Peripheral blood mononuclear cell (primary cell): ENCODE measurements around a stretch of chr16.

- PRO-cap, 8 experiments = no peak in any of the 8 experiments
These were observed 32.8 kb downstream of the NQO1 start for GRCh38 chr16:69693119-69694335.

DNA sequence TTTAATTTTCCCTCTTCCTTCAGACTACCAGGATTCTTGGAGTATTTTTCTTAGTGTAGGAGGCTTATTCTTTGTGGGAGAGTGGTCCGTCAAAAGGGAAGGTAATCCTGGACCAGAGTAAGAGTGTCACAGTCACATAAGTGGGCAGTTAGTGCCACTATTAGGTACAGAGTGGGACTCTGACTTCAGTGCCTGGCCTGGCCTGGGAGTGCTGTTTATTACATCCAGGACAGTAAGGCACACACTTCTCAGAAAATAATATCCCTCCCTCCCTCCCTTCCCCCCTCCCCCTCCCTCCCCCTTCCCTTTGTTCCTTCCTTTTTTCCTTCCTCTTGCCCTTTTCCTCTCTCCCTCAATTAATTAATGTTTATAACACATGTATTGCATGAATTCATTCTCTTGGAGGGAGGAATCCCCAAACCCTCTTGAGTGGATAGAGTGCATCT lies 62.1 kb downstream of the WWP2 start:
- PRO-cap, 8 experiments = no peak in any of the 8 experiments

DNA sequence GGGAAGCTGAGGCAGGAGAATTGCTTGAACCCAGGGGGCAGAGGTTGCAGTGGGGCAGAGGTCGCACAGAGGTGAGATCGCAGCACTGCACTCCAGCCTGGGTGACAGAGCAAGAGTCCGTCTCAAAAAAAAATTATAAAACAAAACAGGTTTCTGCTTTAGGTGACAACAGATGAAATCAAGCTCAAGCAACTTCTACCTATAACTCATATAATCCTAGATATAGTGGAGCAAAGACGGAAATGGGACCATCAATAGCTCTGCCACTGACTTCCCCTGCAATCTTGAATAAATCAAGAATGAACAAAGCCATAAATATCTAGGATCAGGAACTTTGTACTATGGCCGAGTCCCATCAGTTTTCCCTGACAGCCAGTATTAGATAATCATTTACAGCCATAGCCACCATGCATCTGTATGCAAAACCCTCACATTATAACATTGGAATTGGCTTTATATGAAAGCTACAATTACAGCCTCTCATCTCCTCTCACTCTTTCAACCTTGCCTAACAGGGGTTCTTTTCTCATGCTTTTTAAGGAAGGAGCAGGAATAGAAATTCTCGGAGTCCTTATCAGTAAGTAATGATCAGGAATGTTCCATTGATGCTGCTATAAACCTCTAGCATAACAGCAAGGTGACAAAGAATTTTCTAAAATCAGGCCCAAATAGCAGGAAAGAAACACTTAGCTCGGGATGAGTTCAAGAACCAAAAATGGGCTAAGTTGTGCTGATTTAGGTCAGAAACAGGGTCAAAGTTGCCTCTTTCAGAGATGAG lies 53.3 kb upstream of the PDPR start:
- PRO-cap, 8 experiments = no peak in any of the 8 experiments

DNA sequence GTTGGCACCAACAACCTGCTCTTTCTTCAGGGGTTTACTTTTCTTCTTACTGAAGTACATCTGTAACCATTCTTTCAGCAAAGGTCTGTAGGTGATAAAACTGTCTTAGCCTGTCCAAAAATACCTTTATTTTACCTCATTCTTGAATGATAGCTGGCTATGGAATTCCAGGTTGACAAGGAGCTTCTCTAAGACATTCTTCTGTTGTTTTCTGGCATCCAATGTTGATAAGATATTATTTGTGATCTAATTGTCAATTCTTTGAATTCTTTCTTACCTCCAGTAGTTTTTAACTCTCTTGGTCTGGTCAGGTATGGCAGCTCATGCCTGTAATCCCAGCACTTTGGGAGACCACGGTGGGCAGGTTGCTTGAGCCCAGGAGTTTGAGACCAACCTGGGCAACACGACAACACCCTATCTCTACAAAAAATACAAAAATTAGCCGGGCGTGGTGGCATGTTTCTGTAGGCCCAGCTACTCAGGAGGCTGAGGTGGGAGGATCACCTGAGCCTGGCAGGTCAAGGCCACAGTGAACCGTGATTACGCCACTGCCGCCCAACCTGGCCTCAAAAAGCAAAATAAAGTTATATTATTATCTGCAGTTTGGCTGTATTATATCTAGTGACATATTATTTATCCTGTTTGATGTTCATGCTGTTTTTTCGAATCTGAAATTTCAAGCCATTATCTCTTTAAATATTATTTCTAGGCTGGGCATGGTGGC lies 26.7 kb downstream of the ST3GAL2 start:
- PRO-cap, 8 experiments = no peak in any of the 8 experiments

GRCh38 chr16:70564916-70565620 lies 41.5 kb downstream of the SF3B3 start:
- PRO-cap, 8 experiments = no peak in any of the 8 experiments

DNA sequence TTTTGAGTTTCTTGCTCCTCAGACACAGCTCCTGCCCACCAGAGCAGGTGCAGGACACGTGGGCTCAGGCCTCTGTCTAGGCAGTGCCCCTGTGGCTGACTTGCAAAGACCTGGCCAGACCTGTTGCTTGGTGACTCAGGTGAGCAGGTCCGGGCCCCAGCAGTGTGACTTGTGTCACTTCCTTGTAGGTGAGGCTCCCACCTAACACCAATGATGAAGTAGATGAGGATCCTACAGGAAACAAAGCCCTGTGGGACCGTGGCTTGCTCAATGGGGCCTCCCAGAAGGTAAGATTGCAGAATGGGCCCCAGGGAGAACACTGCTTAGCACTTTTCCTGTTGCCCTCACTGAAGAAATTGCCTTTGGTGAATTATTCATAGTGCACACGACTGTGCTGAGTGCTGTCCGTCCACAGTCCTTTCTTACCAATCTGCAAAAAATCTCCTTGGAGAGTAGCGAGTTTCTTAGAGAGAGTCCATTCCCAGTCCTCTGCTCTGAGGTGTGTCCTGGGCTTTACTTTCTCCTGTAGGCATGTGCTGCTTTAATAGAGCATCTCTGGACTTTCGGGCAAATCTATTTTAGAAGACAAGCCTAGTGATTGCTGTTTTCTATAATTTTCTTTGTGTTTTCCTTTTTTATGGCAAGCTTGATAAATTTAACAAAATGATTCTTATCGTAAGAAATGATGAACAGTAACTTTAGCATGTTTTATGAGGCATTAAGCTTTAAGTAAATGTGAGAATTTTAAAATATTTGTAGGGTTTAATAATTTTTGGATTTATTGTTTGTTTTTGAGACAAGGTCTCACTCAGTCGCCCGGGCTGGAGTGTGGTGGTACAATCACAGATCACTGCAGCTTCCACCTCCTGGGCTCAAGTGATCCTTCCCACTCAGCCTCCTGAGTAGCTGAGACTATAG lies 45.5 kb downstream of the SF3B3 start:
- PRO-cap, 8 experiments = no peak in any of the 8 experiments

DNA sequence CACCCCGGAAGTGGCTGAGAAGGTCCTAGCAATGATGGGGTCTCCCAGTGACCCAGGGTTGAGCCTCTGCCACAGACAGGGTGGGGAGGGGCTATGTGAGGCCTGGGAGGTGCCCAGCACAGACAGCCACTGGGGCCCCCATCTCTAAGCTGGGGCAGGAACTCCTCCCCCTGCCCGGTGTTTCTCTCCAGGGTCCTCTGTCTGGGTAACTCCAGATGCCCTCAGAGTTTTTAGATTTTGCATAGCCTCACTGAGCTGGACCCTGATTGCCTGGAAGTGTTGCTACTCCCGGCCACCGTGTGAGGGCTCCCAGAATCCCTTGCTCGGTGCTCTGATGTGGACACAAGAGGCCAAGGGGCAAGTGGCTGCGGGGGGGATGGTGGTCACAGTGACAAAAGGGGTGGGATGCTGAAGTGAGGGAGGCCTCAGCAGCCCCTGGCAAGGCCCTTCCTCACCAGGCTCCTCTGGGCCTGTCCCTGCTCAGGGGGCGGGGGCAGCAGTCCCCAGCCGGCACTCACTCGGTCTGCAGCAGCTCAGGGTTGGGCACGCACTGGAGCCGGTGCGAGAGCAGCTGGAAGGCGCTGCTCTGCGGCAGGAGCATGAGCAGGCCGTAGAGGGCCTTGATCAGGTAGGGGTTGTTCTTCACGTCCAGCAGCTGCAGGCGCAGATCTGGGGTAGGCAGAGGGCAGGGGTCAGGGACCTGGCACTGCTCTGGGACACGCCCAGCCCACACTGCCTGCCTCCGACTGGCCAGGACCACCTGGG lies 6.6 kb upstream of the MTSS2 start:
- PRO-cap, 8 experiments = no peak in any of the 8 experiments

- PRO-cap, 8 experiments = no peak in any of the 8 experiments
These were observed 21.2 kb upstream of the MTSS2 start for GRCh38 chr16:70706712-70707726.

DNA sequence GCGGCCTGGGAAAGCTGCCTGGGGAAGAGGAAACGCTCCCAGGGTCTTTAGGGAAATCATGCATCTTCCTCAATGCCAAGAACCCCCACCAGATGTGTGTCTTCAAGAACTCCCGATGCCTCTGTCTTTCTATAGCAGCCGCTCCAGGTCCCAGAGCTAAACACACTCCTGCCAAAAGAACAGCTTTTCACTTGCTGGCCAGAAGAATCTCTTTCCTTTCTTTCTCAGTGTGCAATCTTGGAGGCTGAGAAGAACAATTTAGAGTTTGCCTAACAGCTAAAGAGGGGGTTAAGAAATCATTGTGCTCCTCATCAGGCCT lies 41.1 kb upstream of the MTSS2 start:
- PRO-cap, 8 experiments = no peak in any of the 8 experiments

- PRO-cap, 8 experiments = no peak in any of the 8 experiments
These were observed 55.4 kb upstream of the MTSS2 start for GRCh38 chr16:70741087-70741810.

DNA sequence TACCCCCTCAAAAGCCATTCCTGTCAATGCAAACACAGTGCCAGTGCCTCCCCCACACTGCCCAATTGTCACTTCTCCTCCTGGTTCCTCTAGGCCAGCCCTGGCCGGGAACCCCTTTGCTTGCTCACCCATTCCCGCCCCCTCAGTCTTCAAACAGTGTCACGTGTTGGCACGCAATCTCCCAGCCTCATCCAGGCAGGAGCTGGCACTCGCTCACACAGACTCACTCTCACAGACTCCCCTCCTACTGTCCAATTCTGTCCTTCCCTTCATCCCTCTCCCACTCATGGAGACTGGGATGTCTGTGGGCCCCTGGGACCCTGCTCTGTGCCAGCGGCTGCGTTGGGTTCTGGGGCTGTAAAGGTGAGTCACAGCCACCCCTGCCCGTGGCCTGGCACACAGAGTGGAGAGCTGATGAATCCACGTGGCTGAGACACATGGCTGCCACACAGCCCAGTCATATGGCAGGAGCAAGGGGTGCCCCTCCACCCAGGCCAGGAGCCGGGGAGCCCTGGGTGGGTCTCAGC lies 54.8 kb downstream of the VAC14 start:
- PRO-cap, 8 experiments = no peak in any of the 8 experiments

DNA sequence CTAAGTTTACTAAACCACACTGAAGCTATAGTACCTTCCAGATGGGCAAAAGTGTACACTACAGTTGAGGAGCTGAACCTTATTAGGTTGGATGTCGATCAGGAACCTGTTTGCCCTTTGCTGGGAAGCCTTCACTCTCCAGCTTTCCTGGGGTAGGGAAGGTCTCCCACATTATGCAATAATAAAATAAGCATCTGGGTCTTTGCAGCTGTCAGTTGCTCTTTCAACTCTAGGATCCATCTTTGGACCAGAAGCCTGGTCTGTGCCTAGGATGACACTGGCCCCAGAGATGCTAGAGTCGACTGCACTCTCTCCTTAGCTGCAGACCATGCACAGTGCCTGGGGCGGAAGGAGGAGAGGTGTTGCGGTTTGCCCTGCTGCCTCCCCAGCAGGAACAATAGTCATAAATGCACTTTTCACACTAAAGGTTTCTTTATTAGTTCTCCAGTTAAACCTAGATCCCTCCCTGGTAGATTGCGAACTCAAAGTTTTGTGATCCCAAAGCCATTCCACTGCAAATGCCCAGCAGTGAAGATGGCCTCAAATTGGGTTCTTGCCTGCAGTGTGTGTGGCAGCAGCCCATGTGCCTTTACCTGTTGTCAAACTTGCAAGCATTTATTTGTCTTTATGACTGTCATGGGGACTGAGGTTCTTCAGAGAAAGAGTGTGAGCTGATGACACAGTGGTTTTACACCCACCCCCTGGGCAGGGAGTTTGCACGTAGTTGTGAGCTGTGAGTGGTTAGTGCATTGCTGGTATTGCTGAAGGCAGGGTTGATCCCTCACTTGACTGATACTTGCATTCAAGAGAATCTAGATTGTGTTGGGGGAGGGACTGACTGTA lies 10.2 kb downstream of the ATXN1L start:
- PRO-cap, 8 experiments = peak in 3 of 8 experiments; most common plus-strand start position 551 of the sequence (in 1); most common minus-strand start position 304 of the sequence (in 1)

DNA sequence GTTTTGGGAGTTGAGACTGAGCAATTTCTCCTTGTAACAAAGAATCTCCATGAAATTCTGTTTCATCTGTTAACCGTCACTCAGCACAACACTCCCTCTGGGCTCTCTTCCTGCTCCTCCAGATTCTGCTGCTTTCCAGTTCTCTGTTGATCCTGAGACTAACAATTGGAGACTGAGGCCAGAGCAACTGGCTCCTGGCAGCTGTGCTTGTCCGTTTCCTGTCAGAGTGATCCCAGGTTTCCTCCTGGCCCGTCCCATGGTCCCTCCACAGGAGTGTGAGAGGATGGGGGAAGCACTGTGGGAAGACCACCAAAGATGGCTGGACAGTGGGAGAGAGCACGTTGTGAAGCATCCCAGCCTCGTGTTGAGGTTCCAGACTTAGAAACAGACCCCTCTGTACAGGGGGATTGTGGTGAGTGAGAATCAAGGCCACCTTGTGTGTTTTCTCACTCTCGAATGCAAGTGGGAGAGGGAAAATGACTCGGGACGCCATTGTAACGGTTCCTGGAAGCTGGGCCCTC lies 32.6 kb downstream of the IST1 start:
- PRO-cap, 8 experiments = peak in 3 of 8 experiments; most common plus-strand start position 276 of the sequence (in 3)

DNA sequence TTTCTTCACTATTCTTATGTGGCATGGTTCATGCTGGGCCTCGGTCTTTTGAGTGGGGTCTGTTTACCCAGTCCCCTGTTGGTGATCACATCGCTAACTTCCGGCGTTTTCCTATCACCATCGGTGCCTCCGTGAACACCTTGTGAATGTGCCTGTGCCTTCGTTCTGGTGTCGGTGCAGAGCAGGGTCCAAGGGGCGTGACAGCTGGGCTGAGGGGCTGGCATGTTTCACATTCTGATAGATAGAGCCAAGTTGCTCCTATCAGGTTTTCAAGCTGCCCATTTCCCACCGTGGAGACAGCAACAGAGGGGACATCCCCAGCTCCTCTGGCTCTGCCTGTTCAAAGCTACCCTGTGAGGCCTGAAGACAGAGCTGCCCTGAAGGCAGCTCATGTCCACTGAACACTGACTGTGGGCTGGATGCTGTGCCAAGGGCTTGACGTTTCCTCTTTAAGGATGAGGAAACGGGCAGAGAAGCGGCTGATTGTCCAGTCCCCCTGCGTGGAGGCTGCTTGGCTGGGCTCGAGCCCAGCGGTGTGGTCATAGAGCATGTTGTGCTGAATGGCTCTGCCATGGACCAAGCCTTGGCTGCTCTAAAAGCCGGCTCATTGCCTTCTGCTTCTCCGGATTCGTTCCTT lies 17.0 kb downstream of the DHODH start:
- PRO-cap, 8 experiments = no peak in any of the 8 experiments

GRCh38 chr16:72064419-72064761 lies 1.4 kb downstream of the HPR start:
- PRO-cap, 8 experiments = no peak in any of the 8 experiments

GRCh38 chr16:72848492-72849595 lies 199.1 kb downstream of the ZFHX3 start:
- PRO-cap, 8 experiments = no peak in any of the 8 experiments

GRCh38 chr16:72850880-72851372 lies 197.0 kb downstream of the ZFHX3 start:
- PRO-cap, 8 experiments = no peak in any of the 8 experiments

GRCh38 chr16:72967852-72968390 lies 80.0 kb downstream of the ZFHX3 start:
- PRO-cap, 8 experiments = no peak in any of the 8 experiments

DNA sequence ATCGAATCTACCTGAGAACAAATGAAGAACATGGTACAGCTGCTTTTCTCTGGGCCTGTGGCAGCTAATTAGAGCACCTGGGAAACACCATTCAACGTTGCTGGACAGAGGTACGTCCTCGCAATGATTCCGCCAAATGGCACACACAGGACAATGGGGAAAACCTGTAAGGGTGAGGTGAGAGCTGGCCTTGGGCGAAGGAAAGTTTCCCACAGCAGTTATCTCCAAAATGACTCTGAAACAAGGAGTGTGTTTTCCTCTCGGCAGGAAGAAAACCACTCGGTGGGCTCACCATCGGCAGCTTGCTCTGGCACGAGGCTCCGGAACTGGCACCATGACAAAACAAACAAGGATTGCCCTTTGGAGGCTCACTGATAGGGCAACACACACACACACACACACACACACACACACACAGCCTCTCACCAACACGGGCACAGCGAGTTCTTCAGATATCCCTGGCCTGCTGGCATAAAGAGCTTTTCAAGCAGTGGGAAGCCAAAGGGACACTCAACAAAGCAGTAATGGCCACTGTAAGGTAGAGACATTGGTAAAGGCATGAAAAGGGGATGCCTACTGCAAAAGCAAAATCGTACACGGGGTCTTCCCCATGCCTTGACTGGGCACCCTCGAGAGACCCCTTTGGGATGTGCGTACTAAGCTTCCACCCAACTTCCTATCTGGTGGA lies 73.6 kb downstream of the ZFHX3 start:
- PRO-cap, 8 experiments = no peak in any of the 8 experiments

- PRO-cap, 8 experiments = no peak in any of the 8 experiments
These were observed 31.4 kb downstream of the ZFHX3 start for GRCh38 chr16:73016222-73017139.